Mesangial cell (primary cell): ENCODE measurements around the genes IL11RA, DNAJB5, UNC13B and OR13J1.

DNA sequence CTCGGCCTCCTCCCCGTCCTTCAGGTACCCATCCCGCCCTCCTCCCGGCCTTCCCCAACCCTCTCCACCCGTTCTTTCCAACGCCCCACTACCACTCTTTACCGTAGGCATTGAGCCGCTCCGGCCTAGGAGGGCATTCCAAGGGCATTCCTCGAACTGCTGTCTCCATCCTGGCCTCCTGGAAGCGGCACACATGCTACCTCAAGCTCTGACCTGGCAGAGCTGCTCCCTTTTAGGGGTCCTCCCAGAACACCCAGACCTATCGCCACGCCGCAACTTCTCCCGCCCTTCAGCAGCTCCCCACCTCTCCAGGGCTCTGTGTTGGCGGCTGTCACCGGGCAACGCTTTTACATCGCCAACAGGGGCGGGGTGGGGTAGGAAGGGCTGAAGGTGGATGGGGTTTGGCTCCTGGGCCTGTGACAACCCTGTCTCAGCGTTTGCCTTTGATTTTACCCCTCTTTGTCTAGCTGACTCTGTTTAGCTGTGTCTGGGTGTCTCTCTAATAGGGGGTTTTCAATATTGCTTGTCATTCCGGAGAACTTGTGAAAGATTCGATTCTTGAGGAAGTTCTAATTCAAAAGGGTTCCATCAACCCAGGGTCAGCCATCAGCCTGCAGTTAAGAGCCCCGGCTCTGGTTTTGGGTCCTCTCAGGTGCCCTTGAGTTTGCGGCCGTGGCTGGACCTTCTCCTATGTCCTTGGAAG lies 4.7 kb upstream of the MYORG start:
- RAMPAGE, long total RNA, result no peak

DNA sequence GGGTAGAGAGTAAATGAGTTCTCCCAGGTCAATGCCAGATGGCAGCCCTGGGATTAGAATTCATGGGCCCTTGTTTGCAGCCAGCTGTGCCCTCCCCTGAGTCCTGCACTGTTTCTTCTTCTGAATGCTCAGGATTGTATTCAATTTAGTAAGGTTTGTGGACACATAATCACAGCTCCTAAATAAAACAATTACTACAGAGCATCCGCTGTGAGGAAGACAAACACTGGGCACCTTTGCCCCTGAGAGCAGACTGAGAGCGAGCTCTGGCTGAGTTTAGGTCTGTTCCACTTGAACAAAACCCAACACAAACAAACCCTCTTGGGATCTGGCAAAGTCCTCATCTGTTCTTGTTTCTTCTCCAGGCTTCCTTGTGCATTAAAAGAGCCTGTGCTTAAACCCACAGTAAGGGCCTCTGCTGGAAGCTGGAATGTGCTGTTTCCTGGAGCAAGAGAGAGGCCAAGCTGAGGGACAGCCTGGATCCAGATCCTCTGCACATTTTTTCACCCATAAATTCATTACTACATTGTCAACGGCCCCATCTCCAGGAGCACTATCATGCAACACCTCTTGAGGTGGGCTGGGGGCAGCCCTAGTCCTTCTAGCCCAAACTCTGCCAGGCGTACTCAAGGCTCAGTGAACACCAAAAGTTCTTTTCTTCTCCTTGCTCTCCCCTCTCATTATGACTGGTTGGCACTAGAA lies 29.8 kb downstream of the FAM219A start:
- RAMPAGE, long total RNA, result no peak

GRCh38 chr9:34438674-34439069 lies 19.7 kb downstream of the FAM219A start:
- RAMPAGE, long total RNA, result no peak

DNA sequence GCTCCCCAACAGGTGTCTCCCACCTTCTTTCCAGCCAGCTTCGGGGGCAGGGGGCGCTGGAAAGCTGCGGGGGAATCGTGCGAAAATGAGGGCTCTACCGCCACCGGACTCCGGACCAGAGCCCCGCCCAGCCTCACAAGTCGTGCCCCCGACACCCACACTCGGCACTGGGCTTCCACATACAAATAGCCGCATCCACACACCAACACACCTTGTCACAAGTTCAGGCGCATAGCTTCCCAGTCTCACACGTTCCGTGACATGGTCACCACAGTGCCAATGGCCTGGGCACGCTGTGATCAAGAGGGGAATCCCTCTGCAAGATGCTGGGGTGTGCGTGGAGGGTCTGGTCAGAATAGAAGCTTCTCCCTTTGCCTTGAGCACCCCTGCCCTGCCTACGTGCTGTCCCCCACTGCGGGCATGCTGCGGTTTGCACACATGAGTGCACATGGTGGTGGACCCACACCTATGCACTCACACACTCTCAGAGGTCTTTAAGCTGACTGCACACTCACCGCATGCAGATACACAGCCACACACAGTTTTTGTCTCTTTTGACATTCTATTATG lies 374 bp upstream of the ARID3C start:
- RAMPAGE, long total RNA, result no peak

GRCh38 chr9:34647489-34648185 lies 1.2 kb downstream of the GALT start:
- RAMPAGE, long total RNA, result no peak

- RAMPAGE, long total RNA, result start-site peak on the plus strand at chr9:34652167-34652200, 30 reads
Measured at GRCh38 chr9:34651261-34652579, at the start of gene IL11RA. TSS of gene IL11RA (plus strand) at chr9:34652185.

- RAMPAGE, long total RNA, result no peak
Measured at GRCh38 chr9:34937925-34938163, 20.2 kb upstream of the PHF24 start.

DNA sequence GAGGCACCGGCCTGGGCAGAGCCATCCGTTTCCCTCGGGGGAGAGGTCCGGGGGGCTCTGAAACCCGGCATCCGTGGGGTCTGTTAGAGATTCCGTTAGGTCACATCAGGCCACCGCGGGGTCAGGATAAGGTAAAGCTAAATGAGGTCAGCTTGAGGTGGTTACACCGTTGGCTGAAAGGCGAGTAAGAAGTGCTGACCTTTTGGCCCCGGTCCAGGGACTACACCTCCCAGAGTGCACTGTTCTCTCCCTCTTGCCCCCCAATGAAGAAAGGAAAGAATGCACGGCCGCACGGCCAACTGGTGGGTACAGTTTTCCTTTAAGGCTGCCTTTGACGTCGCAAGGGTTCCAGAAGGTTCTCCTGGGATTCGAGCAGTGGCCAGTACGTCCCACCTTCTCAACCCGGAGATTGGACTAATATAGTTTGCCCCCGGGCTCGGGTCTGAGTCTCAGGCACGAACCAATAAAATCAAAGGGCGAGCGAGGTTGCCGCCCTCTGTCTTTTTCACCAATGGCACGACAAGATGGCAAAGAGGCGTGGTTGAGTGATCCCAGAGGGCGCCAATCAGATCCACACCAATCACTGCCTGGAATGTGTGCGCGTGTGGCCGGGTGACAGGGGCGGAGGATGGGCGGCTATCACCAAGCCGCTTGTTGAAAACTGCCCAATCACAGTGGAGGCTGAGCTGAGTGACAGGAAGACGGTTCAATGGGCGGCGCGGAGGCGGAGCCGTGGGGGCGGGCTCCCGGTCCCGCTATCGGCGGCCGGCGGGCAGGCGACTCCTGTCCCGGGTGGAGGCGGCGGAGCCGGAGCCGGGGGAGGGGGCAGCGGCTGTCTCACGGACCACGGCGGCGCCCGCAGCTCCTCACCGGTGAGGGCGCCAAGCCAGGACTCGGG lies at the start of gene DNAJB5:
Gene DNAJB5, plus strand, starts transcription at position 786 of the 898 bp plus-strand sequence.
- RAMPAGE, long total RNA, result start-site peak on the plus strand centred at position 784 of the sequence, 6 bp wide, 144 reads

DNA sequence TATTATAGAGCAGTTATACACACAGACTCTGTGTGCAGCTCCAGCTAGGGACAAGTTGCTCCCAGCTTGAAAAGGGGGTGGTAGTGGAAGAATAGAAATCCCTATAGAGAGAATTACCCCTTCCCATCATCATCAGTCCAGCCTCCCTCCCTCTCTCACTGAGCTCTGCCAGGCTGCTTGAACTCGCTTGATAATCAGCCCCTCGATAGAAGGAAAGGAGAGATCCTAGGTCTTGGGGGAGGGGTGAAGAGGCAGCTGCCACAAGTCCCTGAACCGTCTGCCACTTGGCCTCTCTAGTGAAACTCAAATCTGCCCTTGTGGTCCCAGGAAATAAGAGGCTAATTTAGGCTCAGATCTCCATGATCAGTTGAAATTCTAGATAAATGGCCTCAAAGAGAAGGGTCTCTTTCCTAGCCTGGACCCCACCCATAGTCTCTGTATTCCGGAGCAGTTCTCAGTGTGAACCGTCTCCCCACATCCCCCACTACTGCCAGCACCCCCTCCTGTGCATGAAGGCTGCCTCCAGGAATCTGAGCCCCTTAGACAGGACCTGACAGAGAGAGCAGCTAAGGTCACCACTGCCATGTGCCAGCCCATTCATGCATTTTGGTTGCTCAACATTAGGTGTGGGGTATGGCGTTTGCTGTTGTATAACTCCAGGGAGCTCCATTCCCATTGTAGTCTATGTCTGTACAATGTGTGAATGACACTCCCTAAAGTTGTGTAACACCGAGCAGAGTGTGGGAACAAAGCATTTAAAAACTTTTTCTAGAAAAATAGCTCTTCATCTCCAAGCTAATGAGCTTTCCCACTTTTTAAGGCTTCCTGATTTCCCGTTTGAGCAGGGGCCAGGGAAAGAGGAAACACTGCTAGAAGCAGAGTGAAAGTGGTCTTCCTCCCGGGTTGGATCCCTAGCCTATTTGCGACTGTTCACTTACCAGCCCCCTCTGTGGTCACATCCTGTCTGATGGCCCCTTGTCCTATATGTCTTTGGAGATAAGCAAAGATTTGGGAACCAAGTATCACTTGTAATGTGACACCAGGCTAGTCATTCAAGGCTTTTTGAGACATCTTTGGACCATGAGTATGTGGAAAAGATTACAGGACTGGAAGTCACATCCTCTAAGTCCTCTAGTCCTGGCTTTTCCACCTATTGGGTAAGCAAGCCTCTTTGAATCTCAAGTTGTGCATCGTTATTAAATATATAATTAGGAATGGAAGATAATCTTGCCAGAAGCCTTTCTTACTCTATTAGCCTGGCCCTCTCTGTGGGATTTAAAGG lies 5.8 kb downstream of the DNAJB5 start:
- RAMPAGE, long total RNA, result no peak

- RAMPAGE, long total RNA, result no peak
Measured at GRCh38 chr9:34996669-34997336, 7.3 kb downstream of the DNAJB5 start.

- RAMPAGE, long total RNA, result start-site peak on the plus strand at chr9:35161990-35162027, 170 reads
Measured at GRCh38 chr9:35161658-35162423, at the start of gene UNC13B. TSS of gene UNC13B (plus strand) at chr9:35162009.

DNA sequence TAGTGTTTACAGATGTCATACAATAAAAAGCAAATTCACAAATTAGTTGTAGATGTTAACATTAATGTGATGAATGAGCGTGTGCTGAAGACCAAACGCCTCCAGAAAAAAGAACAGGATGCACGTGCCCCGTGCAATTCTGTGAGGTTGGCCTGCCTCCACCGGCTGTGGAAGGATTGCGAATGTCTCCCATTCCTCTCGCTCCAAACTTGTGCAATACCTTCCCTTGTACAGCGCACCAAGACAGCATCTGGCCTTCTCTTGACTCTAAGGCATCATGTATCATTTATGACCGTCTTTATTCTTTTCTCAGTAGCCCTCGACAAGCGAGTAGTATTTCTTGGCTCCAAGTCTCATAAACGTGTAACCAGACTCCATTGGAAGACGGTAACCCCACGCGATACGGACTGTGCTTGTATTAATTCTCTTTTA lies 1.6 kb upstream of the TESK1 start:
- RAMPAGE, long total RNA, result no peak

DNA sequence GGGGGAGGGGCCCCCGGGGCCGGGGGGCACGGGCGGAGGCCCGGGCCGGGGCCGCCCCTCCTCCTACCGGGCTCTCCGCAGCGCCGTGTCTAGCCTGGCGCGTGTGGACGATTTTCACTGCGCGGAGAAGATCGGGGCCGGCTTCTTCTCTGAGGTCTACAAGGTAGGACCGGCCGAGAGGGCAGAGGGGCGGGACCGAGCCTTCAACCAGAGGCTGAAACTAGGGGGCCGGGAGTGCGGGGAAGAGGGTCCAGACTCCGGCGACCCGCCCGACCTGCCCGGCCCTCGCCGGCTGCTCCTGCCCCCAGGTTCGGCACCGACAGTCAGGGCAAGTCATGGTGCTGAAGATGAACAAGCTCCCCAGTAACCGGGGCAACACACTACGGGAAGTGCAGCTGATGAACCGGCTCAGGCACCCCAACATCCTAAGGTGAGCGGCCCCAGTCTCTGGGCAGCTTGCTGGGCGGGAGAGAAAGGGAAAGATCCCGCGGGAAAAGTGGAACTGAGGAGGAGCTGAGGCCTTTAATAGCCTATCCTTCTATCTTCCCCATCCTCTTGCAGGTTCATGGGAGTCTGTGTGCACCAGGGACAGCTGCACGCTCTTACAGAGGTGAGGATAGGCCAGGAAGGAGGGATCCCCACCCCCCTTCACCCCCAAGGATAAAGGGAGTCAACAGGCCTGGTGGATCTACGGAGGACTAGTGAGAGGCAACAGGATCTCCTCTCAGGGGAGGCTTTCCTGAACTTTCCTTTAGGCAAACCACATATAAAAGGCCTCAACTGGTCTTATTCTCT lies 811 bp downstream of the TESK1 start:
- RAMPAGE, long total RNA, result no peak

DNA sequence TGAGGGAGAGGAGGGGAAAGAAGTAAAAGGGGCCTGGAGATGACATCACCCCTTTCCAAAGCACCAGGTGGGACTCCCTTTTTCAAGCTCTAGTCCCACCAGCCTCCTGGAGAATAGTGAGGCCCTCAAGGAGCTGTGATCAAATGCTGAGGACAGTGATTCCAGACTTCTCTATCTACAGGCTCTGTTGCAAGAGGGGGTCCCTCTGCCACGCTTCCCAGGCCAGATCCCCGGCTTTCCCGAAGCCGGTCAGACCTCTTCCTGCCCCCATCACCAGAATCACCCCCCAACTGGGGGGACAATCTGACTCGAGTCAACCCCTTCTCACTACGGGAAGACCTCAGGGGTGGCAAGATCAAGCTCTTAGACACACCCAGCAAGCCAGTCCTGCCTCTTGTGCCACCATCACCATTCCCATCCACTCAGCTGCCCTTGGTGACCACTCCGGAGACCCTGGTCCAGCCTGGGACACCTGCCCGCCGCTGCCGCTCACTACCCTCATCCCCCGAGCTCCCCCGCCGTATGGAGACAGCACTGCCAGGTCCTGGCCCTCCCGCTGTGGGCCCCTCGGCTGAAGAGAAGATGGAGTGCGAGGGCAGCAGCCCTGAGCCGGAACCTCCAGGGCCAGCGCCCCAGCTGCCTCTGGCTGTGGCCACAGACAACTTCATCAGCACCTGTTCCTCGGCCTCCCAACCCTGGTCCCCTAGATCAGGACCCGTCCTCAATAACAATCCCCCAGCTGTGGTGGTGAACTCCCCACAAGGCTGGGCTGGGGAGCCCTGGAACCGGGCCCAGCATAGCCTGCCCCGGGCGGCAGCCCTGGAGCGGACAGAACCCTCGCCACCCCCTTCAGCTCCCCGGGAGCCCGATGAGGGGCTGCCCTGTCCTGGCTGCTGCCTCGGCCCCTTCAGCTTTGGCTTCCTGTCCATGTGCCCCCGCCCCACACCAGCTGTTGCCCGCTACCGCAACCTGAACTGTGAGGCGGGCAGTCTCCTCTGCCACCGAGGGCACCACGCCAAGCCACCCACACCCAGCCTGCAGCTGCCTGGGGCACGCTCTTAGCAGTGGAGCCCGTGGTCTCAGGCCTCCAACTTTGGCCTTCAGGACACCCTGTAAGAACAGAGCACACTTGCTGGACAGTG lies 4.0 kb downstream of the TESK1 start:
- RAMPAGE, long total RNA, result no peak

DNA sequence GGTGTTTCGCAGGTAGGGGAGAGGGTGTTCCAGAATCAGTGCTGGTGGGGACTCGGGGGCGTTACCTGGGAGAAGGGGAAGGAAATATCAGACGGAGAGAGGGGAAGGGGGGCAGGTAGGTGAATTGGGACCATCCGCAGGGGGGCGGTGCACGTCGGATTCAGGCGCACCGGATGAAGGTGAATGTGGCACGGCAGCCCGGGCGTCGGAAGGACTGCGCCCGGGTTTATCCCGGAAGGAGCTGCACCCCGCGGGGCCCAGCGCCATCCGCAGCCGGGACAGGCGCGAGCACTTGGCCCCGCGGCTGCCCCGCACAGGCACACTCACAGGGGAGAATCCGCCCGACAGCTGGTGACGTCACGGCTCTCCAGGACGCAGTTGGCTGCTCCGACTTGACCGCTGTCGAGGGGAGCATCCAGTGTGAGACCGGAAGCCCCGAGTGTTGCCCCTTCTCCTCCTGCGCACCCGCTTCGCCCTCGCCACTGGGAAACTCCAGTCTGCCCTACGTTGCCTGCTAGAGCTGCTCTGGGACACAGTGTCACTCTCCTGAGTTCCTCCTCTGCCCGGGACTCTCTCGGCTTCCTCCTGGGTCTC lies 1.3 kb downstream of the CD72 start:
- RAMPAGE, long total RNA, result start-site peak on the minus strand centred at position 318 of the sequence, 16 bp wide, 10 reads

DNA sequence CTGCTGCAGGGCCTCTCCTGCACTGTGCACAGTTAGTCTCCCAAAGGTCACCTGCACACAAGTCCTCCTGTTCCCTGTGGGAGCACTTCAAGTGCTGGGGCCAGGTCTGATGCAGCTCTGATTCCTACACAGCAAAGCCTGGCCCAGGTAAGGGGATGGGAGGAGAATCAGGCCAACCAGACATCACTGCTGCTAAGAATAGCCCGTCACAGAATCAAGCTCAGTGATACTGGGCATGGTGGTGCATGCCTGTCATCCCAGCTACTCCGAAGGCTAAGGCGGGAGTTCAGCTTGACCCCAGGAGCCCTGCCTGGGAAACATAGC lies 3.5 kb downstream of the TPM2 start:
- RAMPAGE, long total RNA, result no peak

DNA sequence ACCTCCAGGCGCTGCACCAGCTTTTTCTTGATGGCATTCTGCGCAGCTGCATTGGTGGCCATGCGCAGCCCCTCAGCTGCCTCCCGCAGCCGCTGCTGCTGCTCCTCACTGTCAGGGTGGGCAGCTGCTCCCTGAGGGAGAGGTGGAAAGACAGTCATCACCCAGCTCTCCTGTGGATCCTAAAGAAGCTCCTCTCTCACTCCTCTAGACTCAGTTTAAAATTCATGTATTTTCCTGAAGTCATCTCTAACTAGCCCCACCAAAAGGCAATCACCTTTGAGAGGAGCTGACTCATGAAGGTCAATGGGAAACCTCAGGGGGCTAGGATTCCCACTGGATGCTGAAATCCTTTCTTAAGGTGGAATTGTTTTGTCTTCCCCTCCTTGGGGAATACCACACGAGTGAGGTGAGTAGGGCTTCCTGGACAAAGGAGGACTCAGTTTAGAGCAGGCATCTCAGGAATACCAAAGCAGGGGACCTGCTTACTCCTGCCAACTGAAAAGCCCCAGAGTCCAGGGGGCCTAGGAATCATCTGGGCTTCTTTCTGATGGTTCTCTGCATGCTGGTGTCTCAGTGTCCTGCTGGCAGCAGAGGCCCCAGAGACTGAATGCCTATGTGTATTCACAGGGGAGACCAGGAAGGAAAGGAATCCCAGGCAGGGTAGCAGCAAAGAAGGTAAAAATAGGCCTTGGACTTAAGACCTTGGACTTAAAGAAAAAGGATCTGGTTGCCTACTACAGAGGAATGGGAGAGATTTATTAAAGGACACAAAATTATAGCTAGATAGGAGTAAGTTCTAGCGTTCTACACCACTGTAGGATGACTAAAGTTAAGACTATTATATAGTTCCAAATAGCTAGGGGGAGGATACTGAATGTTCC lies 16.7 kb downstream of the TLN1 start:
- RAMPAGE, long total RNA, result no peak

DNA sequence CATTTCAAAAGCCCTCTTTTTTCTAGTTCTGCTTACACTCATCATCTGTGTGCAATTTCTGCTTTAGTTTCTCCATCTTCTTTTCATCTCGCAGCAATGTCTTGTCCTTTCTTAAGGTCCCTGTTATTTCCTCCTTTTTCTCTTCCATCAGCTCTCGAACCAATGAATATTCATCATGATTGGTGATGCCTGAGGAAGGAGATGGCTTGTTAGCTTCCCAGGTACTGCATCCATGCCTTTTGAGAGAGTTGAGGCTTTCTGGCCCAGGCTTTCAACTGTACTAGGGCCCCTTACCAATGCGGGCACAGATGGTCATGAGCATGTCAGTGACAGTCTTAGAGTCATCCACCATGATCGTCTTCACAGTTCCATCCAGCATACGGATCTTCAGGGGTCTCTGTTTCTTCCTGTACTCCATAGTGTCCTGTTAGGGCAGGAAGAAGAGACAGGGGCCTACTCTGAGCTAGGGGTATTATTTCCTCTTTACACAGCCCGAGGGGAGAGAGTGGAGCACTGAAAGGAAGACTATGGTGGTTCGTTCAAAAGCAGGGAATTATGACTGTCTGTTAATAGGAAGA lies 7.4 kb downstream of the TLN1 start:
- RAMPAGE, long total RNA, result no peak

DNA sequence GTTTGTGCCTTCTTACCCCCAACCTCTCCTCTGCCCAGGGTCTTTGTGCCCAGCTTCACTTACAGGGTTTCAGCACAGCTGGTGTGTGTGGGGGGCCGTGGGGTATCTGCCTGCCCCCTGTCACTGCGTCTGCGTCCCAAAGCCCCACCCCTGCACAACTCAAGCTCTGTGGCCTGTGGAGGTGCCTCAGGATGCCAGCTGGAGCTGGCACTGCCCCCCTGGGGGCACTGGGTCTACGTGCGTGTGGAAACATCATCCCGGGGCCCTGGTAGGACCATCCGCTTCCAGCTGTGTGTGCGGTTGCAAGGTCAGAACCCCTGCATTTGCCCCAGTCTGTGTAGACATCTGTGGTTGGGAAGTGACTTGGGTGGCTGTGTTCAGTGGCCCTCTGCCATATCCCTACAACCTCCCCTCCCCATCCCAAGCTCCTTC lies 12.5 kb downstream of the TMEM8B start:
- RAMPAGE, long total RNA, result no peak

DNA sequence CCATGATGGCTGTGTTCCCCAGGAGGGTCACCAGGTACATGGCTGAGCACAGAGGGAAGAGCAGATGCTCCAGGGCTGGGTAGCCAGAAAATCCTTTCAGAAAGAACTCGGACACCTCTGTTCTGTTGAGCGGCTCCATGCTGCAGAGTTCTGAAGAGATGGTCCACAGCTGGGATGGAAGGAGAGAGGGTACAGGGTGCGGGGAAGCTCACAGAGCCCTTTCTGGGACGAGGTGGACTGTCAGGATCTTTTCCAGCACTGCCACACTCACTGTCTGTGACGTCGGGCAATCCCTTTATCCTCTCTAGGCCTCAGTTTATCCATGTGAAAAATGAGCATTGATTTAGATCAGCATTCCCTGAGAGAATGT lies at the start of gene OR13J1:
Gene OR13J1, minus strand, starts transcription at position 139 of the 370 bp plus-strand sequence.
- RAMPAGE, long total RNA, result no peak